B cell (primary cell): Measurements from ENCODE around the genes KCNT1 and CAMSAP1.

DNA sequence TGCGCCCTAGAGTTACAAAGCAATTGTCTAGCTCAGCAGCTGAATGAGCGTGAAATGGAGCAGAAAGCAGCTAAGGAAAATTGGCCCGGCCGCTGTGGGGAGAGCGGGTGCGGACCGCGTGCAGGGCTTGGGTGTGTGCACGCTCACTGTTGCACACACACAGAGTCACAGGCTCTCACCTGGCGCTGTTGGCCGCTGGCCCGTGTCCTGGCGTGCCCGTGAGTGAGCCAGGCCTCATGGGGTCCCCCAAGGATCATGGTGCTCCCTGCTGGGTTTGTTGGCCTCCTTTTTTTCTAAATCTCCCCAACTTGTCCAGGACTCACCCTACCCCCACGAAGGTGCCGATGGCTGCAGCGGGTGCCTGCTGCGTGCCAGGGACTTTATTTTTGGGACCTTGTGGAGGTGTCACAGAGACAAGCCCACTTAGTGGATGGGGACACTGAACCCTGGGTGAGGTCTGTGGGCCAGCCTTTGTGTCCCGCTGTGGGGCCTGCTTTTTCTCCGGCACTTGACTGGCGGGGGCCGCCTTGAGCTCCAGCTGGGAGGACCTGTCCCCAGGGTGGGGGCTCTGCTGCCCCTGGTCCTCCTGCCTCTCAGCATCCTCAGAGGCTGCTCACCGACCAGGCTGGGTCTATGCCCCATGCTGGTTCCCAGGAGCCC is 5.2 kb downstream of the RXRA start:
- PRO-cap: no peak
- CAGE, long polyA plus RNA: no peak

- PRO-cap: no peak
- CAGE, long polyA plus RNA: no peak
Observed at GRCh38 chr9:134345789-134346622, 19.8 kb downstream of the RXRA start.

DNA sequence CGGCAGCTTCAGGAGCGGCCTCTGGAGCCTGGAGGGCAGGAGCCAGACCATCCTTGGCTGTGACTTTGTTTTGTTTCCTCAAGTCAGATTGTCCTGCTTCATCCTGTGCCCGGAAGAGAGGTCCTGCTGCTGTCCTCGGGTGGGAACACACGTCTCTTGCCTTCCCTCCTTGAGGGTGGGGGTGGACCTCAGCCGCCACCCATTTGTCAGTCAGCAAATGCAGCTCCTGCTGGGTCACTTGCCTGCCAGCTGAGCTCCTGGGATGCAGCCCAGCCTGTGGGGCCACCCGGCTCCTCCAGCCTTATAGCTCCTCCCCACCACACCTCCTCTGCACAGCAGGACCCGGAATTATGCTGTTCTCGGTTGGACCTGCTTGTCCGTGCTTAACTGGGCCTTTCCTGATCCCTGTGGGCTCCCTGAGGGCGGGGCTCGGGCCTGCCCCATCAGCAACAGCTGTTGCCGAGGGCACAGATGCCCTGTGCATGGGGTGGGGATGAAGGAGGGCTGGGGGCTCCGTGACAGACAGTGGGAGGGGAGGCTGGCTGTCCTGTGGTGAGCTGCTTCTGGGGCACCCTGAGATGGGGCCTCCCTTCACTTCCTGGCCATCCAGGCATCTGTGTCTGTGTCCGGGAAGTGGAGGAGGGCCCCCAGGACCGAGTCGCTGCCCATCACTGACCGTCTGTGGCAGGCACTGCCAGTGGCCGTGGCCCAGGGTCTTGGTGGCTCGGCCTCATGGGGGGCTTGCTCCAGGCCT is 52.8 kb downstream of the RXRA start:
- PRO-cap: no peak
- CAGE, long polyA plus RNA: no peak

GRCh38 chr9:134380620-134381611 is 54.7 kb downstream of the RXRA start:
- PRO-cap: no peak
- CAGE, long polyA plus RNA: no peak

- PRO-cap: no peak
- CAGE, long polyA plus RNA: no peak
Observed at GRCh38 chr9:134430829-134431477, 104.7 kb downstream of the RXRA start.

DNA sequence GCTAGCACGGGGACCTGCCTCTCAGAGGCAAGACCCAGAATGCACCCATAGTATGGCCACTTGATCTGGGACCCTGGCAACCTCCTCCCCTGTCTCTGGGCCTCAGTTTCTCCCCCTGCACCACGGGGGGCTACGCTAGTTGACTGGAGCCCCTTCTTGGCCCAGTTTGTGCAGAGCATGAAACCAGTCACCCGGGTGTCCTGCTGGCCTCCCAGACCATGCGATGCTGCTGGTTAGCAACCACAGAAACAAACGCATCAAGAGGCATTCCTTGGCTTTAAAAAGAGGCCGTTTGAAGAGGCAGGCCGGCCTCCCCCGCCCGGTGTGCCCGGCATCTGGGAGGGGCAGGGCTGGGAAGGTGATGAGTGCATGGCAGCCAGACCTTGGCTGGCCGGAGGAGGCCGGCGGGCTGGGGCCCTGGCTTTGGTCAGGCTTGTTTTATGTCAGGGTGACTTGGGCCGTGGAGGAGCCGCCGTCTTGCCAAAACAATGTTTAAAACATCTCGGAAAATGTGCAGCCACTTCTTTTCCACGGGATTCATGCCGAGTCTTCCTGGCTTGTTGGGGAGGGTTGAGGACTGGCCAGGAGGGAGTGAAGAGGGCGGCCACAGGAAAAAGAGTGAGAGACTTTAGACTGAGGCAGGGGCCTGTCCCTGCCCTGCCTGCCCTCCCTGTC is 142.7 kb downstream of the RXRA start:
- PRO-cap: no peak
- CAGE, long polyA plus RNA: no peak

- PRO-cap: no peak
- CAGE, long polyA plus RNA: no peak
Observed at GRCh38 chr9:134525832-134526244, 115.8 kb upstream of the COL5A1 start.

GRCh38 chr9:134579460-134579812 is 62.2 kb upstream of the COL5A1 start:
- PRO-cap: no peak
- CAGE, long polyA plus RNA: no peak

DNA sequence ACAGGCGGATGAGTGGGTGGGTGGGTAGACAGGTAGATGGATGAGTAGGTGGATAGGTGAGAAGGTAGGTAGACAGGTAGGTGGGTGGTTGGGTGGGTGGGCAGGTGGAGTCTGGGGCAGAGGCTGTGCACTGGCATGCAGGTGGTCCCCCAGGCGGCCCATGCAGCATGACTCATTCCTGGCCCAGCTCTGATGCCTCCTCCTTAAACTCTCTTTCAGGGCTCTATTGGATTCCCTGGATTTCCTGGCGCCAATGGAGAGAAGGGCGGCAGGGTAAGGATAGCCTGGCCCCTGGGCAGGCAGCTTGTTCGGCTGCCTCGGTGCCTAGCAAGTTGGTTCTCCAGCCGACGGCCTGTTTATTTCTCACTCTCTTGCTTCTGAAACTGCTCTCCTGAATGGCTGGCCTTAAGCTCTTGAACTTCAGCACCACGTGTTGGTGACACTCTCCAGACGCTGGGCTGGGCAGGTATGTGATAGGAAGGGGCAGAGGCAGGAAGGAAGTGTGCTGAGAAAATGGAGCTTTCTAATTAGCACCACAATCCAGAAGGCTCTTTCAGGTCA is 91.6 kb upstream of the FCN2 start:
- PRO-cap: no peak
- CAGE, long polyA plus RNA: no peak

GRCh38 chr9:134895848-134896700 is 15.5 kb downstream of the FCN2 start:
- PRO-cap: no peak
- CAGE, long polyA plus RNA: no peak

- PRO-cap: no peak
- CAGE, long polyA plus RNA: no peak
Observed at GRCh38 chr9:135009814-135010449, 77.5 kb upstream of the OLFM1 start.

GRCh38 chr9:135109084-135109592 is 21.7 kb downstream of the OLFM1 start:
- PRO-cap: no peak
- CAGE, long polyA plus RNA: no peak

GRCh38 chr9:135382231-135382482 is 97.4 kb upstream of the PPP1R26 start:
- PRO-cap: no peak
- CAGE, long polyA plus RNA: no peak

DNA sequence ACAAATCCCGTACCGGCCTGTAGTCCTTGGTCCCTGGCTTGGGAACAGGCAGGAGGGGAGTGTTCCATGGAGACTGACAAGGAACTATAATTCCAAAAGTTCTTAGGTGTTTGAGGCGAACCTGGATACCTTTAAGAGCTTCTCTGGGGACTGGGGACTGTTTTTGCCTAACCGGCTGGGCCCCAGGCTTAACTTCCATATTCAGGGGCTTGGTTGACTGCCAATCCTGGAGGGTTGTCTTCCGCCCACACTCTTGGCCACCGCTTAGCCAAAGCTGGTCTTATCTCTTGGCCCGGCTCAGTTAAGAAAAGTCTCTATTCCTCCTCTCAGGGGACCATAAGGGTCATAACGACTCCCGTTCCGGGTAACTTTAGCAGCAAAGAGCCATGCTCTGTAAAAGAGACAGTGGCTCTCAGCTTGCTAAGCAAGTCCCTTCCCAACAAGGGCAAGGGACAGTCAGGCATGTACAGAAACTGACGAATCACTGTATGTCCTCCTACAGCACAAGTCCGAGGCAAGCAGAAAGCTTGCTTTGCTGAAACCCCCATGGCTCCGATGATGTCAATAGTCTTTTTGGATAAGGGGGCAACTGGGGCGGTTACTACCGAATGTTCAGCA is 38.2 kb upstream of the PPP1R26 start:
- PRO-cap: no peak
- CAGE, long polyA plus RNA: no peak

DNA sequence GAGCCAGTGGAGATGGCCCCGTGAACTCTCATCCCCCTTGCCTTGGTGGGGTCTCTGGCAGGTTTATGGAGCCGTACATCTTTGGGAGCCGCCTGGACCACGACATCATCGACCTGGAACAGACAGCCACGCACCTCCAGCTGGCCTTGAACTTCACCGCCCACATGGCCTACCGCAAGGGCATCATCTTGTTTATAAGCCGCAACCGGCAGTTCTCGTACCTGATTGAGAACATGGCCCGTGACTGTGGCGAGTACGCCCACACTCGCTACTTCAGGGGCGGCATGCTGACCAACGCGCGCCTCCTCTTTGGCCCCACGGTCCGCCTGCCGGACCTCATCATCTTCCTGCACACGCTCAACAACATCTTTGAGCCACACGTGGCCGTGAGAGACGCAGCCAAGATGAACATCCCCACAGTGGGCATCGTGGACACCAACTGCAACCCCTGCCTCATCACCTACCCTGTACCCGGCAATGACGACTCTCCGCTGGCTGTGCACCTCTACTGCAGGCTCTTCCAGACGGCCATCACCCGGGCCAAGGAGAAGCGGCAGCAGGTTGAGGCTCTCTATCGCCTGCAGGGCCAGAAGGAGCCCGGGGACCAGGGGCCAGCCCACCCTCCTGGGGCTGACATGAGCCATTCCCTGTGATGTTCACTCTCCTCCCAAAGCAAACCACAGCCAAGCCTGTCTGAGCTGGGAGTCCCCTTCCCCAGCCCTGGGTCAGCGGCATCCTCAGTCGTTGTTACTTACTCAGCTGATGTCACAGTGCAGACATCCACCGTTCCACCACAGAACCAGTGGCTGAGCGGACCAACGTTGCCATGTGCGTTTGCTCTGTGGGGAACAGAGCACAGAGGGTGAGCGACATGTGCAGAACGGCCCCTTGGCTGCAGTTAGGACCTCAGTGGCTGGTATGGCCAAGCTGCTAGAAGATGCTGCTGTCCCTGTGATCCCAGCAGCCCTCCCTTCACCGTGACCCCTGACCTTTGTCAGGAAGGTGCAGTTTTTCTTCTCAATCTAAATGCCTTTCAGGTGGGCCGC is 3.3 kb downstream of the MRPS2 start:
- PRO-cap: no peak
- CAGE, long polyA plus RNA: no peak

GRCh38 chr9:135701957-135702443 is at the start of gene KCNT1:
KCNT1 (plus strand) TSS chr9:135702185.
- PRO-cap: no peak
- CAGE, long polyA plus RNA: no peak

GRCh38 chr9:135882527-135883130 is 24.7 kb downstream of the CAMSAP1 start:
- PRO-cap: no peak
- CAGE, long polyA plus RNA: no peak

DNA sequence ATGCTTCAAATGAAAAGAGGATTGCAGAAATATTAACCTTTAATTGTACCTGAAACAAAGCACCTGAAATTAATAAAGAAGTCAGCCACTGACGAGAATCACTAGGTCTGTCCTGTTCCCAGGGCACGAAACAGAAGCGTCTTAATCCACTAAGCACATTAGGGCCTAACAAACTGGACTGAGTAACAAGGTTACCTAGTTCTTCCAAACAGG is 1.2 kb downstream of the CAMSAP1 start:
- PRO-cap: no peak
- CAGE, long polyA plus RNA: no peak

GRCh38 chr9:135906983-135907705 is at the start of gene CAMSAP1:
CAMSAP1 (minus strand) TSS chr9:135907546.
- PRO-cap: bidirectional peak, plus-strand start at chr9:135907852, minus-strand start at chr9:135907523
- CAGE, long polyA plus RNA: no peak

- PRO-cap: no peak
- CAGE, long polyA plus RNA: no peak
Observed at GRCh38 chr9:135969097-135970129, 8.2 kb upstream of the UBAC1 start.